Diencephalon (tissue), 2 donors: ENCODE measurements around a stretch of chr9.

GRCh38 chr9:123131364-123132131 is 98.1 kb downstream of the GPR21 start:
- RAMPAGE, long total RNA = no peak

GRCh38 chr9:123326461-123327058 is 29.4 kb upstream of the CRB2 start:
- RAMPAGE, long total RNA = no peak

- RAMPAGE, long total RNA = no peak
Observed at GRCh38 chr9:123368045-123368510, 12.1 kb downstream of the CRB2 start.

GRCh38 chr9:123395042-123395823 is 39.2 kb downstream of the CRB2 start:
- RAMPAGE, long total RNA = no peak

DNA sequence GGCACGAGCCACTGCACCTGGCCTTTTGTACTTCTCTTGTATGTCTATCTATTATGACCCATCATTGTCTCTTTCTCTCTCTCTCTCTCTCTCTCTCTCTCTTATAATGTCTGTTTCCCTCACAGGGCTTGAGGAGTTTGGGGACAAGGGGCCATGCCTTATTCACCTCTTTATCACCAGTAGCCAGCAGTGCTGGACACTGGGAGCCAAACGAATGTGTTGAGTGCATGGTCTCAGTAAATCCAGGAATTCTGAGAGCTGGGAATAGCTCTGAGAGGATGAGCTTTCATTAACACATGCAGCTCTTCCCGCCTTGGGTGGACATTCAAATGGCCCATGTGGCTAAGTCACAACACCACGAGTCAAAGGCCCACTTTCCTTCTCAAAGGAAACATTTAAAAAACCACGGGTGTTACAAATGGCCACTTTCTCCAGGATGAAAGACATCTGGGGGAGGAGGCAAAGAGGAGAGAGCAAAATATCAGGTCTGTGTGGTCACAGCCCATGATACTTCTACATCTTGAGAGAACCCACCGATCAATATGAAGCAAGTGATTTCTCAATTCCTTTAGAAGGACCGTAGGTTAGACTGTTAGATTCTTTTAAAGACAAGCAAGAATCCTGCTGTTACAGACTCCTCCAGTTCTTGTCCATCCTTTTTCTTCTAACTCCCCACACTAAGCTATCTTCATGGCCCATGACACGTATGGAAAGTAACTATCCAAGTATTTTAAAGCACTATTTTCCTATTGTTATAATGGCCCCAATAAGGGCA is 139.3 kb downstream of the CRB2 start:
- RAMPAGE, long total RNA = no peak

- RAMPAGE, long total RNA = no peak
Observed at GRCh38 chr9:123555206-123555875, 199.3 kb downstream of the CRB2 start.

DNA sequence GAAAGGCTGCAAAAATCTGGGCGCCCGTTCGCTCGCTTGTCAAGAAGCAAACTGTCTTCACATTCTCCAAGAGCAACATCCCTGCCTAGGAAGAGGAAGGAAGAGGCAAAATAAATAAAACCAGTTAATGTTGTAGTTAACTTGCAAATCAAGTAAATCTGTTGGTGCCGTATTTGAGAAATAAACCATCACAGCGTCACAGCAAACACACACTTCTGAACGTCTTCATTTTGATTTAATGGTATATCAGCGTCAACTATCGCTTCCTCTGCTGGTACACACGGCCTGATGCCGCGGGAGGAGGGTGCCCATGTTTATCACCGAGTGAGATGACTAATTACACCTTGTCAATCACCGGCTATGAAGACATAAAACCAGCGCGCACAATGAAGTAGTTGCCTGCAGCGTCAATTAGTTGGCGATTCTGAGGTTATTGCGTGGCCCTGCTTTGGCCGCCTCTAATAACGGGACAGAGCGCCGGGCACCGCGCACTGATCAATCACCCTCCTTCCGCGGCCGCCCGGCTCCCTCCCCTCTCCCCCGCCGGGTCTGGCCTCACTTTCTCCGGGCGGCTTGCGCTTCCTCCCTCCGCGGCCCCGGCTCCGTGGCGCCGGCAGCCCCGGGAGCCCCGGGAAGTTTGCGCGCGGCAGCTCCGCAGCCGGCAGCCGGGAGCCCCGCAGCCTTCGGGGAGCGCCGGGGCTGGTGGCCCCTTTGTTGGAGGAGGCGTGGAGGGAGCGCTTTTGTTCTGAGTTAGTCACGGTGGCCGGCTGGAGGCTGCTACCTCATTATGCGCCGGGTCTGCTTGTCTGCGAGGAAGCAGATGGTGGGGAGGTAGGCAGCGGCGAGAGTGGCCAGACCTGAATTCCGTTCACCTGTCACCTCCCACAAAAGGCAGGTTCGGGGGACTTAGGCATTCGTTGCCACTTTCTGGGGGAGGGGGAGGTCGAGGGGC is 3.3 kb upstream of the LHX2 start:
- RAMPAGE, long total RNA = no peak

GRCh38 chr9:124045462-124045938 is 33.9 kb downstream of the LHX2 start:
- RAMPAGE, long total RNA = no peak

DNA sequence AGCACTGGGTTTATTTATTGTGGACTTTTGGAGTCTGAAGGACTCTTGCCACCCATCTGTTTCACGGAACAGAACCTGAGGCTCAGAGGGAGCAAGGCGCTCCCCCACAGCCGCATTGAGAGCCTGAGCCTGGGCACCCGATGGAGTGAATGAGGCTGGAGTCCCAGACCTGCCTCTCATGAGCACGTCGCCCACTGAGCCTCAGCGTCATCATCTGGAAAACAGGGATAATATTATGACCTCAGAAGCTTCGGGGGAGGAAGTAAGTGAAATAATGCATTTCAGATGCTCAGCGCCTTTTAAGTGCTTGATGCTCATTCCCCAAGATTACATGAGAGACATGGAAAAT is 5.5 kb downstream of the NEK6 start:
- RAMPAGE, long total RNA = no peak

DNA sequence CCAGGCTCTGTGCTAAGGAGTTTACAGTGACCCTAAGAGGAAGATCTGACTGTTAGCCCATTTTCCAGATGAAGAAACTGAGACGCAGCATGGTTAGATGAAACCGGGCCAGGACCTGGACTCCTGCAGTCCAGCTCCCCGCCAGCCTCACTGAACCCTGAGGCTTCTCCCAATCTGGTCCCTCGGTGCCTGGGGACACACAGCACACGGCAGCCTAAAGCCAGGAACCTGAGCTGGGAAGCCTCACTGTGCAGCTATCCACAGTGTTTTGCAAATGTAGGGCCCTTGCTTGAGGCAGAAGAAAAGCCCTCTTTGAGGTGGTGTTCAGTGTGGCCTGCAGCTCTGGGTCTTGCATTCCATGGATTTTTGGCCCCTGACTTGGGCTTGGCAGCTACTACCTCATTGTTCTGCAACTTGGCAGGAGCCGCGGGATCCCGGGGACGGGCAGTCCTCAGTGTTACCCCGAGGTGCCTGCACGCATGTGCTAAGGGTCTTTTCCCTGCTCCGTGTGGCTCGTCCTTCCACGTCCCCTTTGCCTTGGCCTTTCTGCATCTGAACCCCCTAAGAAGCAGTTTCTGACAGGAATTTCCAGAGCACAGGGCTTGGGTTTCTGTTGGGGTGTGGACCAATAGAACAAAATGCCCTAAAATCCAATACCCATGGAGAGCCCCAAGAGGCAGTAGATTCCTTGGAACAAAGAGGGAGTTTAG is 39.7 kb downstream of the NEK6 start:
- RAMPAGE, long total RNA = no peak

DNA sequence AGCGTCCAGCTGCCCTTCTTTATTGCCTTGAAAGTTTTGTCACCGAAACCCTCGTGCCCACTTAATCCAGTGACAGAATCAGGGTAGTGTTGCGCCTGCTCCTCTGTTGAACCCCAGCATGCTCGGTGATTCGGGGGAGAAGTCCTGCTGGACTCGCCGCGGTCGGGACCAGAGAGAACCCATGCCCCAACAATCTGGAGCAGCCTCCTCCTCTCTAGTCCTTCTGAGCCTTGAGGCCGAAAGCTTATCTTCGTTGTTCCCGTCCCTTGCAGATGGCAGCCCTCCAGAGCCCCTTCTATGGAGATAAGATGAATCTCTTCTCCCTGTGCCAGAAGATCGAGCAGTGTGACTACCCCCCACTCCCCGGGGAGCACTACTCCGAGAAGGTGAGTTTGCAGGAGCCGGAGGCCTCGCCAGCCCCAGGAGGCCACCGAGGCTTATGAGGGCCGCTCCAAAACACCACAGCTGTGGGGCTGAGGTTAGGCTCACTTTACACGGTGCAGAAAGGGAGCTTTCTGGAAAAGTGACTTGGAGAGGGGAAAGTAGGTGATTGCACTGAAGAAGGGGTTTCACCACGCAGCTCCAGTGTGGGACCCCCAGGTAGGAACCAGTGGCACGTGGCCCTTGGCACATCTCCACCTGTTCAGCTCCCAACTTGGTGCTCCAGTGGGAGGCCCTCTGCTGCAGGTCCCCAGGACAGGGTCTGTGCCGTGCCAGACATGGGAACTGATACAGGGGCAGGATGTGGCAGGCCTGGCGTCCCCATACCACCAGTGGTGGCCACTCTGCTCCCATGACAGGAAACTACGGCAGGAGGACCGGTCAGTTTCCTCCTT is 67.6 kb downstream of the PSMB7 start:
- RAMPAGE, long total RNA = no peak

DNA sequence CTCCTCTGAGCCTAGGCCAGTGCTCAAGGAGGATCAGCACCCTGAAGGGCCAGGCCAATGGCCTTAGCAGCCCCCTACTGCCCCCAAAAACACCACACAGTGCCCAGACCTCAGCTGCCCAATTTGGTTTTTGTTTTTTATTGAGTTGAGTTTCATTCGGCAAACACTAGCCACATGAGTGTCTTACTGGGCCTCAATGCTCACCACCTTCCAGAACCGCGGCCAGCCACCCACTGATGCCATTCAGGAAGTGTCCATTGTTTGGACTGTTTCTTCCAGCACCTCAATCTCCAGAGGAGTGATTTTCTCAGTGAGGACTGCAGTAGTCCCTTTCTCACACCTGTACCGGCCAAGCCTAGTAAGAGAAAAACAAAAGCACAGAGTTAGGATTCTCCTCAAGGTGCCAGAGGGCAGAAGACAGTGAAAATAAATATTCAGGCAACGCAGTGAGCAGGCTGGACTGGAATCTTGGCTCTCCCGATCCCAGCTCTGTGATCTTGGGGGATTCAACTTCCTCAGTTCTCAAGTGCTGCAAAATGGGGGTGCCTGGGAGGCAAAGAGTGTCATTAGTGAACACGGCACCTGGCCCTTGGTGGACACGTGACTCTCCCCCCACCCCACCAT is 61.8 kb downstream of the PSMB7 start:
- RAMPAGE, long total RNA = no peak

- RAMPAGE, long total RNA = no peak
Observed at GRCh38 chr9:124363328-124363743, 51.9 kb downstream of the PSMB7 start.

DNA sequence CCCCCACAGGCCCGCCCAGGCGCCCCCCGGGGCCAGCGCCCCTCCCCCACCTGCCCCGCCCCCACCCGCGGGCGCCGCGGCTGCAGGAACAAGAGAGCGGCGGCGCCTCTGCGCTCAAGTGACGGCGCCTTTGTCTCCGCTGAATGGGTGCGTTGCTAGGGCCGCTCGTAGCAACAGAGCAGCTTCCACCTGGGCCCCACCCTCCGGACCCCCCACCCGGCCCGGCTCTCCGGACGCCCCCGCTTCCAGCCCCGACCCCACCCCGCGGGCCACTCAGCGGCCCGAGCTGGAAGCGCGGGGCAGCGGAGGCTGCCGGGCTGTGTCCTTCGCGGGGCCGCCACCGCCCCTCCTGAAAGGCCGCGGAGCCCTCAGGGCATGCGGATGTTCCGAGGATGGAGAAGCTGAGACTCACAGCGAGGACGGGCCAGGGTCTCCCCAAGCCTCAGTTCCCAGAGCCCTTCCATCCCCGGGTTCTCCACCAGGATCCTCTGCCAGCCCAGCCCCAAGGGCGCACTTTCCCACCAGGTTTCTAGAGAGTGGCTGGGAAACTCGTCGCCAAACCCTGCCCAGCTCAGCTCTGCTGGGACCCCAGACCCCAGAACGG is 27.6 kb downstream of the ADGRD2 start:
- RAMPAGE, long total RNA = no peak

GRCh38 chr9:124504574-124505749 is 2.2 kb downstream of the NR5A1 start:
- RAMPAGE, long total RNA = no peak

DNA sequence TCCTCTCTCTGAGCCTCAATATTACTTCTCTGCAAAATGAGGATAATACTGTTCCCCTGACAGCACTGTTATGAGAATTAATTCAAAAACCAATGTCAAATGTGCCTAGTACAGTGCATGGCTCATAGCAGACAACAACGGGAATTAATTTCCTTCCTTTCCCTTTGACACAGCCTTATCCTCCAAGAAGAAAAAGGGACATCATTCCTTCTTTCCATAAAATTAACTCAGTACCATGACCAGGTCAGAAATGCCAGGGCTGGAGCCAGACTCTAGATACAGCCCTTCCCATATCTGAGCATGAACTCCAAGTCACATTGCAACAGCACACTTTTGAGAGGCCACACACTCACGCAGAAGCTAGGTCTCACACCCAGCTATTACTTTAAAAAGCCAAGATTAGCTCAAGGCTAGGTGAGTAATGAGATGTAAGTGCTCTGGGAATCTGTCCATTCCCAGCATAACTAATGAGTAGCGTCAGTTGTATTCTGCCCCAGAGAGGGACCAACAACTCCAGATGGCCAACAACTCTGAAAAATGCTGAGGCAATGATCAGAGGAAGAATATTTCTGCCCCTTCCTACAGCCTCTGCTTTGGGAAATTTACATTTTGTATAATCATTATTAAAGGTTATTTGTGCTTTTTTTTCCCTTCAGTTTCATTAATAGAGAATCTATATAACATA is 118.6 kb downstream of the NR6A1 start:
- RAMPAGE, long total RNA = no peak

- RAMPAGE, long total RNA = no peak
Observed at GRCh38 chr9:124660062-124661137, 110.7 kb downstream of the NR6A1 start.

DNA sequence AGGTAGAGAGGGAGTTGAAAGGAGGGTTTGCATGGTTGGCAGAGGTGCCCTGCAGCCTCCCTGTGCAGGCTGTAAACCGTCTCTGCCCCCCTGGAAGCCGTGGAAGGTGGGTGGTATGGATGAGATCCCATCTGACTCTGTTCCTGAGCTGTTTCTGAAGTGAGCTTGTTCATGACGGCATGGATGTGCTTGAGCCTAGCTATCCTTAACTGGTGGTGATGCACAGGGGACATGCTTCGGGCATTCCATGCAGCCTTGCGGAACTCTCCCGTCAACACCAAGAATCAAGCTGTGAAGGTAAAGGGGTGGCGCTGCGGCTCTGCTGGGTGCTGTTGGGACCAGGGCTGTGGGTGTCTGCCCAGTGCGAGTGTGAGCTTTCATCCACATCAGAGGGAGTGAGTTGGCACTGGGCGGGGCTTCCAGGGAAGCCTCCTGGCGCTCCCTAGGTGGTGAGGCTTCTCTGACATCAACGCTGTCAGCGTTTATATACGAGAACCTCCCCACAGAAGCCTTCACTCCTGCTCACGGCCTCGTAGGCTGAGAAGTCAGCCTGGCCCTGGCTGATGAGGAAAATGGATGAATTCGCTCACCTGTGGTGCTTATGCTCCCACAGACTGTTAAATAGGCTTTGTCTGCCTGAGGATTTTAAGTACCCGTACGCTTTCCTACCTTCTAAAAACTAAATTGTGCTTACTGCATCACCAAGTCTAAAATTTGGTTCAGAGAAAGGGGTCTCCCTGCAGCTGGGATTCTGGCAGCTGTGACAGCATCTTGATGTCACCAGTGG is 11.7 kb downstream of the ARPC5L start:
- RAMPAGE, long total RNA = no peak

DNA sequence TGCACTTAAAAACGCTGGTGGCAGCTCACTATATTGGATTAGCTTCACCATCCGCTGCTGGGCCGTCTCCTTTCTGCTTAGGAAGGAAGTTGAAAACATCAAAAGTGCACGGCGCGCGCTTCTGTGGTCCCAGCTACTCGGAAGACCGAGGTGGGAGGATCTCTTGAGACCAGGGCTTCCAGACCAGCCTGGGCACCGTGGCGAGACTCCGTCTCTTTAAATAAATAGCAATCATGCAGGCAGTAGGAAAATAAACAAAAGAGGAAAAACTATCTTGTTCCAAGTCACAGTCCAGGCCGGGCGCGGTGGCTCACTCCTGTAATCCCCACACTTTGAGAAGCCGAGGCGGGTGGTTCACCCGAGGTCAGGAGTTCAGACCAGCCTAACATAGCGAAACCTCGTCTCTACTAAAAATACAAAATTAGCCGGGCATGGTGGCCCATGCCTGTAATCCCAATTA is 847 bp upstream of the GOLGA1 start:
- RAMPAGE, long total RNA = no peak

- RAMPAGE, long total RNA = no peak
Observed at GRCh38 chr9:125460623-125461709, 199.3 kb downstream of the GAPVD1 start.